Mesenchymal stem cell of Wharton's jelly (primary cell): ENCODE results near the genes STRC and PATL2.

GRCh38 chr15:42608709-42609252 is 33.4 kb downstream of the STARD9 start:
- CAGE, long polyA plus RNA: no peak

- CAGE, long polyA plus RNA: no peak
These were observed 2.6 kb downstream of the CDAN1 start for GRCh38 chr15:42734278-42734815.

DNA sequence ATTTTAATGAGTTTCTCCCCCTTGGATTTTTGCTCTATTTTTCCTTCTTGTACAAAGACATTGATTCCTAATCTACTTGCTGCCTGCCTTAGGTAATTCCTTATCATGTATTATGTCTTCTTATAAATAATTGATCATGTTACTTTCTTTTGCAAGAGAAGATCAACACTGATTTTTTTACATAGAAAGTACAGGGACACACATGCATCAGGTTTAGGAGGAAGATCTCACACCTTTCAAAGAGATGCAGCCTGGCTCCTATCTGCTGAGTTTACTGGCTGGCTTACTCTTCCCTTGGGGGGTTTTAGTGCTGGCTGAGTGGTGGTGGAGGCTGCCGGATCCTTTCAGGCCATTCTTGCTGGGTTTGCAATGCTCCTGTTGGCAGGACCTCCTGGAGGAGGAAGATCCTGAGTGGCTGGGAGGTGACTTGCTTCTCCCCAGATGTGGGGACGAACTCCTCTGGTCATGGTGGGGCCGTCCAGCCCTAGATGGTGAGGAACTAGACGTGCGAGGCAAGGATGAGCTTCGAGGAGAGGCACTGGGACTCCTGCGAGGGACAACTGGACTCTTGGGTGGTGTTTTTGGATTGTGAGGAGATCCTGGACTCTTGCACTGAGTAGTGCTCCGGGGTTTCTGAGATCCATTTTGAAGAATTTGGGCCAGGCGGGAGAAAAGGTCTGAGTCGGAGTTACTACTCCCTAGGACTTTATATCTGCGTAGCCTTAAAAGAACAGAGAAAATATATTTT is 8.8 kb upstream of the CDAN1 start:
- CAGE, long polyA plus RNA: no peak

GRCh38 chr15:43009317-43009524 is 88.6 kb upstream of the TTBK2 start:
- CAGE, long polyA plus RNA: no peak

DNA sequence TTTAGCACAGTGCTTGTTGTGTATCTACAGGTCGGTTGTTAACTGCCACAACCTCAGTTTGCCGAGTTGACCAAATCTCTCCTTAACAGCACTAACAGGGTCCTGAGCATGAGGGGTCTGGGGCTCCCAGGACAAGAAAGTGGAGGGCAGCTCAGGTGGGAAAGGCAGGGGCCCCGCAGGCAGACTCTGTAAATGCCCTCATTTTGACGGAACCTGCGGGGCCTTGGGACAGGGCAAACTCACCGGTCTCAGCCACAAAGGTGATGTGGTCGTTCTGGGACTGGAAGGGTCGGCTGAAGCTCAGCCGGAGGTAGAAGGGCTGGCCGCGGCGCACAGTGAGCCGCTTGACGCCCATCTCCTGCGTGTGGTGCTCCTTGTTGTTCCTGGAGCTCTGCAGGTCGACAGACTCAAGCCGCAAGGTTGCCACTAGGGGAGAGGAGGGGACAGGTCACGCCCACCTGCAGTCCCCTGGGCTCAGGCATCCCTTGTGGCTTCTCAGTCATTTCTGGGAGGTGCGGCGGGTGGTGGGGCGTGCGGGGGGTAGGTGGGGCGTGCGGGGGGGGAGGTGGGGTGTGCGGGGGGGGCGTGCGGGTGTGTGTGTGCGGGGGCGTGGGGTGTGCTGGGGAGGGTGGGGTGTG is 8.7 kb downstream of the TGM7 start:
- CAGE, long polyA plus RNA: no peak

- CAGE, long polyA plus RNA: no peak
These were observed 52.2 kb downstream of the TP53BP1 start for GRCh38 chr15:43440746-43441232.

- CAGE, long polyA plus RNA: no peak
These were observed 3.2 kb upstream of the MAP1A start for GRCh38 chr15:43514115-43514604.

DNA sequence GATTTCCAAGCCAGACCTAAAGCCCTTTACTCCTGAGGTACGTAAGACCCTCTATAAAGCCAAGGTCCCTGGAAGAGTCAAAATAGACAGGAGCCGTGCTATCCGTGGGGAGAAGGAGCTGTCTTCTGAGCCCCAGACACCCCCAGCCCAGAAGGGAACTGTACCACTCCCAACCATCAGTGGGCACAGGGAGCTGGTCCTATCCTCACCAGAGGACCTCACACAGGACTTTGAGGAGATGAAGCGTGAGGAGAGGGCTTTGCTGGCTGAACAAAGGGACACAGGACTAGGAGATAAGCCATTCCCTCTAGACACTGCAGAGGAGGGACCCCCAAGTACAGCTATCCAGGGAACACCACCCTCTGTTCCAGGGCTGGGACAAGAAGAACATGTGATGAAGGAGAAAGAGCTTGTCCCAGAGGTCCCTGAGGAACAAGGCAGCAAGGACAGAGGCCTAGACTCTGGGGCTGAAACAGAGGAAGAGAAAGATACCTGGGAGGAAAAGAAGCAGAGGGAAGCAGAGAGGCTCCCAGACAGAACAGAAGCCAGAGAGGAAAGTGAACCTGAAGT is 5.5 kb downstream of the MAP1A start:
- CAGE, long polyA plus RNA: no peak

DNA sequence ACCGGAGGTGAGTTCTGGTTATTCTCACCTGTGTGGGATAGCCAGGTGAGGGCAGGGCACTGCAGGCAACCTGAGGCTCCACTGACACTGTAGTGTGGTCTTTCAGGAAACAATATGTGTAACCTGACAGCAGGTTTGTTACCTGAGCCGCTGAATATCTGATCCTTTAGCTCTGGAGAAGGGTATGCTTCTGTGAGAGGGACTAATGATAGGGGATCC is at the start of gene STRC:
STRC (minus strand) TSS at position 58 of the 219 bp plus-strand sequence.
- CAGE, long polyA plus RNA: no peak

DNA sequence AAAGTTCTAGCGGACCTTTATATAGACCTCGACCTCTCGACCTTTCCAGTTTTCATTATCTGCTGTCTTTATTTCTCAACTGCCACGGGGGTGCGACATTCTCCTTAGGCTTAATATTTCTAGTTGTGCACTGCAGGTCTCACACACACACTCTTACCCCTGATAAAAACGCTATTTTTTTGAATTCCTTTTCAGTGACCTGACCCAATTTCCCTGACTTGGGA is 5.6 kb upstream of the CKMT1A start:
- CAGE, long polyA plus RNA: no peak

- CAGE, long polyA plus RNA: no peak
These were observed 1.0 kb downstream of the SERF2 start for GRCh38 chr15:43792969-43793723.

- CAGE, long polyA plus RNA: no peak
These were observed 3.2 kb downstream of the SERINC4 start for GRCh38 chr15:43796607-43797403.

- CAGE, long polyA plus RNA: no peak
These were observed 36.7 kb upstream of the GOLM2 start for GRCh38 chr15:44251921-44252120.

GRCh38 chr15:44537520-44538257 is 742 bp downstream of the EIF3J start:
- CAGE, long polyA plus RNA: no peak

- CAGE, long polyA plus RNA: no peak
These were observed 1.6 kb downstream of the SPG11 start for GRCh38 chr15:44661875-44662280.

DNA sequence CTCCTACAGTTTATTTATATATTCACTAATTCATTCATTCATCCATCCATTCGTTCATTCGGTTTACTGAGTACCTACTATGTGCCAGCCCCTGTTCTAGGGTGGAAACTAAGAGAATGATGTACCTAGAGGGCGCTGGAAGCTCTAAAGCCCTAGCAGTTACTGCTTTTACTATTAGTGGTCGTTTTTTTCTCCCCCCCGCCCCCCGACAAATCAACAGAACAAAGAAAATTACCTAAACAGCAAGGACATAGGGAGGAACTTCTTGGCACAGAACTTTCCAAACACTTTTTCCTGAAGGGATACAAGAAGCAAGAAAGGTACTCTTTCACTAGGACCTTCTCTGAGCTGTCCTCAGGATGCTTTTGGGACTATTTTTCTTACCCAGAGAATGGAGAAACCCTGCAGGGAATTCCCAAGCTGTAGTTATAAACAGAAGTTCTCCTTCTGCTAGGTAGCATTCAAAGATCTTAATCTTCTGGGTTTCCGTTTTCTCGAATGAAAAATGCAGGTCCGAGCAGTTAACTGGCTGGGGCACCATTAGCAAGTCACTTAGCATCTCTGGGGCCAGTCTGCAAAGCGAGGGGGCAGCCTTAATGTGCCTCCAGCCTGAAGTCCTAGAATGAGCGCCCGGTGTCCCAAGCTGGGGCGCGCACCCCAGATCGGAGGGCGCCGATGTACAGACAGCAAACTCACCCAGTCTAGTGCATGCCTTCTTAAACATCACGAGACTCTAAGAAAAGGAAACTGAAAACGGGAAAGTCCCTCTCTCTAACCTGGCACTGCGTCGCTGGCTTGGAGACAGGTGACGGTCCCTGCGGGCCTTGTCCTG is at the start of gene PATL2:
PATL2 (minus strand) TSS at position 688 of the 832 bp plus-strand sequence.
- CAGE, long polyA plus RNA: no peak

DNA sequence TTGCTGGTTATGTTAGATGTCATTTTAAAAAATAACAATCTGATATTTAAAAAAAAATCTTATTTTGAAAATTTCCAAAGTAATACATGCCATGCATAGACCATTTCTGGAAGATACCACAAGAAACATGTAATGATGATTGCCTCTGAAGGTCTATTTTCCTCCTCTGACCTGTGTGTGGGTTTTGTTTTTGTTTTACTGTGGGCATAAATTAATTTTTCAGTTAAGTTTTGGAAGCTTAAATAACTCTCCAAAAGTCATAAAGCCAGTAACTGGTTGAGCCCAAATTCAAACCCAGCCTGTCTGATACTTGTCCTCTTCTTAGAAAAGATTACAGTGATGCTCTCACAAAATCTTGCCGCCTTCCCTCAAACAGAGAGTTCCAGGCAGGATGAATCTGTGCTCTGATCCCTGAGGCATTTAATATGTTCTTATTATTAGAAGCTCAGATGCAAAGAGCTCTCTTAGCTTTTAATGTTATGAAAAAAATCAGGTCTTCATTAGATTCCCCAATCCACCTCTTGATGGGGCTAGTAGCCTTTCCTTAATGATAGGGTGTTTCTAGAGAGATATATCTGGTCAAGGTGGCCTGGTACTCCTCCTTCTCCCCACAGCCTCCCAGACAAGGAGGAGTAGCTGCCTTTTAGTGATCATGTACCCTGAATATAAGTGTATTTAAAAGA is 2.1 kb downstream of the B2M start:
- CAGE, long polyA plus RNA: no peak

- CAGE, long polyA plus RNA: no peak
These were observed 3.7 kb downstream of the B2M start for GRCh38 chr15:44715034-44715343.

- CAGE, long polyA plus RNA: no peak
These were observed 7.0 kb downstream of the B2M start for GRCh38 chr15:44718262-44718811.

DNA sequence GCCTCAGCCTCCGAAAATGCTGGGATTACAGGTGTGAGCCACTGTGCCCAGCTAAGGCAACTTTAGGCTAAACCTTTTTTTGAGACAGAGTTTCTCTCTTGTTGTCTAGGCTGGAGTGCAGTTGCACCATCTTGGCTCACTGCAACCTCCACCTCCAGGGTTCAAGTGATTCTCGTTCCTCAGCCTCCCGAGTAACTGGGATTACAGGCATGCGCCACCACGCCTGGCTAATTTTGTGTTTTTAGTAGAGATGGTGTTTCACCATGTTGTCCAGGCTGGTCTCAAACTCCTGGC is 8.8 kb downstream of the B2M start:
- CAGE, long polyA plus RNA: no peak